Heart right ventricle (tissue), 2 donors: Measurements from ENCODE around the gene DYRK1B.

DNA sequence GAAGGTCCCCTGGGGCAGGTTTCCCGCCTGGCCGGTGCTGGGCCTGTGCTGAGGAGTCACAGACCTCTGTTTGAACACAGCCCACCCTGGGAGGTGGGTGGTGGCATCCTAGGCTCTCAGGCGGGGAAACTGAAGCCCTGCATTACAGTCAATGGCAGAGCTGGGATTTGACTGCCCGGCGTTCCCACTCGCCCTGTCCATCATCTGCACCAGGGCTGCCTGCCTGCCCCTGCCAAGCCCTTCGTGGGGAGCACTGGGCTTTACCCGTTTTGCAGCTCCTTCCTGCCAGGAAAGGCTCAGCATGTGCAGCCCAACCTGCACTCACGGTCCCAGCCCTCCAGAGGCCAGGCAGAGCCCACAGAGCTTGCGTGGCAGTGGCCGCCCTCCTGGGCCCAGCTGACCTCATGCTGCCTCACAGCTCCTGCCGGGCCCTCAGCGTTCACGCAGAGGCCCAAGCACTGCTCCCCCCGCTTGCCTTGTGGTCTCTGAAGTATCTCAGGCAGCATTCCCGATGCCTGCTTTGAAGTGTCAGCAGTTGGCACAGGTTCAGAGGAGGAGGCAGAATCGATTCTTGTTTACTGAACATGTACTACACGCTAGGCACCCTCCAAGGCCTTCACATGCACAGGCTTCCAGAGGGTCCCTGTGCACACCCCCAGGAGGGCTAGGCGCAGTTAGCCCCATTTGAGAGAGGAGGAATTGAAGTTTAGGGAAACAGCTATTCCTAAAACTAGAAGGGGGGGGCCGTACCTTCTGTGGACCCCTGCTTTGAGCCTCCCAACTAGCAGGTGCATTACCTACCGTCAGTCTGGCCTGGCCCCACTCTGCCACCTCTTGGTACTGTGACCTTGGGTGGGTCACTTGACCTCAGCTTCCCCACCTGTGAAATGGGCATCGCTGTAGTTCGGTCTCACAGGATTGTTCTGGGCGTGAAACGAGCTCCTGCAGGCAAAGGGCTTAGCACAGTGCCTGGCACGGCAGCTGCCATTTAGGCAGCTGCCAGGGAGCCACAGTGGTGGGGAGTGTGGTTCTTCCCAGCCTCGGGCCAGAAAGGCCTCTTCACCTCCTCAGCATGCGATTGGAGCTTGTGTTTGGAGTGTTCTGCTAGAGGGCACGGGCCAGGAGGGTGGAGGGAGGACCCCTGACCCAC is 32.4 kb downstream of the CAPN12 start:
- PRO-cap, 2 experiments: no peak in any of the 2 experiments

DNA sequence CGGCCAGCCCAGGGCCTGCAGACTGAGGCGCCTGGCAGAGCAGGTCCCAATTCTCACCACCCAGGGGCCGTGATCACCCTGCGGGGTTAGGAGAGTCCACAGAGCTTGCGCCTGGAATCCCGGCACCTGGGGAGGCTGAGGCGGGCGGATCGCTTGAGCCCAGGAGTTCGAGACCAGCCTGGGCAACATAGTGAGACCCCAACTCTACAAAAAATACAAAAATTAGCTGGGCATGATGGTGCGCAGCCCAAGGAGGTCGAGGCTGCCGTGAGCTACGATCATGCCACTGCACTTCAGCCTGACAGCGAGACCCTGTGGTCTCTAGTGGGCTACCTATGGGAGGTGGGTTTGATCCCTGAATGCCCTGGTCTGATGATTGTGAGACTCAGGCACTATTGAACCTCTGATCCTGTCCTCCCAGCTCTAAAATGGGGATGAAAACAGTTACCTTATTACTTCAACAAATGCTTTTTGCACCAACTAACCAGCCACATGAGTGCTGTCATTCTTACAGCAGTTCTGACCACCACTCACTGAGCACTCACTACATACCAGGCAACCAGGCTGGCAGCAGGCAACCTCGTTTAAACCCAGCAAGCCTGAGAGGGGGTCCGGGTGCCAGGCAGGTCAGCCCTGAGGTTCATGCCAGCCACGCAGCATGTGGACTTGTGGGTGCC is 19.5 kb downstream of the CAPN12 start:
- PRO-cap, 2 experiments: no peak in any of the 2 experiments

DNA sequence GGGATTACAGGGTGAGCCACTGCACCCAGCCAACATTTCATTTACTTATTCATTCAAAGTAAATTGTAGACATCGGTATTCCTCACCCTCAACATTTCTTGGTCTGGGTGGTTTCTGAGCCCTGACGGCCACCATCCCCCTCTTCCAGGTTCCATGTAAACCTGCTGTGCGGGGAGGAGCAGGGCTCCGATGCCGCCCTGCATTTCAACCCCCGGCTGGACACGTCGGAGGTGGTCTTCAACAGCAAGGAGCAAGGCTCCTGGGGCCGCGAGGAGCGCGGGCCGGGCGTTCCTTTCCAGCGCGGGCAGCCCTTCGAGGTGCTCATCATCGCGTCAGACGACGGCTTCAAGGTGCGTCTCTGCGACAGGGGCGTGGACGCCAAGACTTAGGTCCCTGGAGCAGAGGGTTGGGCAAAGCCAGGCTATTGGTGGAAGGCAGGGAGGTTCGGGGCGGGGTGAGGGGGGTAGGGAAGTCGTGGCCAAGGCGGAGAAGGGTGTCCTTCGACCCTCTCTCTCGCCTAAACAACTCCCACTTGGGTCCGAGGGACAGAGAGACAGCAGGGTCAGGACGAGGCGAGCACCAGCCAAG is 1.6 kb downstream of the LGALS7B start:
- PRO-cap, 2 experiments: no peak in any of the 2 experiments

GRCh38 chr19:38859635-38860351 is 10.0 kb upstream of the HNRNPL start:
- PRO-cap, 2 experiments: no peak in any of the 2 experiments

GRCh38 chr19:38924300-38924956 is 6.1 kb downstream of the SARS2 start:
- PRO-cap, 2 experiments: no peak in any of the 2 experiments

DNA sequence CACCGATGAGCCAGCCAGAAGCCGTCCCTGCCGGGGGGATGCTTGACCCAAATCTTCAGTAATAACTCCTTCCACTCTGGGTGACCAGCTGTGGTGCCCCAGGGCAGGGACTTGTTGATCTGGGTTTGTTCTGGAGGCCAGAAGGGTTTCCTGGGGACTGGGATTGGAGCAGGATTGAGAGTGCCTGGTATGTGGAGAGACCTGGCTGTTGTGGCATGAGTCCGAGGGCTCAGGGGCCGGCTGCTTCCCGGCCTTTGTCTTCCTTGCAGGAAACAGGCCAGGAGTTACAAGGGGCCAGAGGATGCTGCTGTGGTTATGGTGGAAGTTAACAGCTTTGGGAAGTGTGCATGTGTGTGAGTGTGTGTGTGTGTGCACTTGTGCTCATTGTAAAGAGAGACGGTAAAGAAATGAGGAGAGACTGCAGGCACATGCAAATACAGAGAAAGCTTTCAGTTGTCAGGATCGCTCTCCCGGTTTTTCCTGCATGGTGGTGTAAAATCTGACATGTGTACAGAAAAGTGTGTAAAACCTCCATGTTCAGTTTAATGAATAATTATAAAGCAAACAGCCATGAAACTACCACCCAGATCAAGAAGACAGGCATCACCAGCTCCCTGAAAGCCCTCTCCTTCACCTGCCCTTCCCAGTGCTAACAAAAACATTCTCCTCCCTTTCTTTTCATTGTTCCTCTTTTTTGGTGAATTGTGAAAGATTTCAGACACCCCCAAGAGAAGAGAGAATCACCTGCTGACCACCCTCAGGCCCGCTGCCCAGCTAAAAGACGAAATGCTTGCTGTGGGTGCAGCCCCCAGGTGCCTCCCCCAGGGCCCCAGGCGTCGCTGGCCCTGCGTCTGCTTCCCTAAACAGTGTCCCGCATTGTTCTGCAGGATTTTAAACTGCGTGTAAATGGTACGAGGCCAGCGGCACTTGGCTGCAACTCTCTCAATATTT is 19.1 kb downstream of the PAK4 start:
- PRO-cap, 2 experiments: no peak in any of the 2 experiments

DNA sequence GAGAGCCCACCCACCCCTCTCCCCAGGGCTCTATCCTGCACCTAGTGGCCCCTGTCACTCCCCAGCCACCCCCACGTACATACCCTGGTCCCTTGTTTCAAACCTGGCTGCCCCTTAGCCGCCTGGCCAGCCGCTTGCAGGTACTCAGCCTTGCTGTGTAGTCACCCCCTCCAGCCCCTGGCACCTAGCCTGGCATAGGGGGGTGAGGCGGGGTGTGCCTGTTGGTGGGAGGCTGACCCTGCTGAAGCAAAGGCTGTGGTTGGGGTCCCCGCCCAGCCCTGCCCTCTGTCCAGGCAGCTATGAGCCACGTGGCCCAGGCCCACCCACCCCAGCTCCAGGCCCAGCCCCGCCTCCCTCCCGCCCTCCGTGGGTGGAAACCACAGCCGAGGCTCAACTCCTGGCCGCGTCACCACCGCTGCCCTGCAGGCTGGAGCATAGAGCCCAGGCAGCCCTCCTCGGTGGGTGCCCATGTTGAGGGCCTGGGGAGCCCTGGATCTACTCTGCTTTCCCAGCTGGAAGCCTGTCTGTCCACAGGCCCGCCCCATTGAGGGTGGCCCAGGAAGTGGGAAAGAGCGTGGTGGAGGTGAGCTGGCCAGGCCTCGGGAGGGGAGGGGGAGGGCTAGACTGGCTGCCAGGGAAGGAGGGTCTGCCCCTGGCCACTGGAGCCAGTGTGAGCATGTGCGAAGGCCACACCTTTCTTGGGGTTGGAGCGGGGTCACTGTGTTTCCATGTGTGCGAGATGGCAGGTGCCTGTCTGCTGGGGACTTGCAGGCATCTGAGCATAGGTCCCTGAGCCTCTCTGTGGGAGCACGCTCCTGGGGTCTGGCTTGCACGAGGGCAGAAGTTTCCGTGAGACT is 30.9 kb downstream of the PAK4 start:
- PRO-cap, 2 experiments: no peak in any of the 2 experiments

DNA sequence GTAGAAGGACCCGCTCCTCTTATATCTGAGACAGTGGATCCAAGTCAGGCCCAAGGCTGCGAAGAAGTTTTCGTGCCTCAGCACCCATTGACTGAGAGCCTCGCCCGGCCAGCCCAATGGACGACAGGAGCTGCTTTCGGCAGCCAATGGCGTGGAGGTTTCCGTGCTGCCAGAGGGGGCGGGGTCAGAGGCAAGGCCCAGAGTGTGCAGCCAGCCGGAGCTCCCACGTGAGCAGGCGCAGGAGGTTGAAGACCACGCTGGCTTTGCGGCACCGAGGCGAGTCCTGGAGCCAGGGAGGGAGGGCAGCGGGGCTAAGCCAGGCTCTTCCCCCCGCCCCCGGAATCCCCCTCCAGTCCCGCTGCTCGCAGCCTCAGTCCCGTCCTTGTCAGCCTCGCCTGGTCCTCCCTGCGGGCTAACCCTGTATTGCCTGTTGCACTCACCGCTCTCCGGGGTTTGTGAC is 2.2 kb upstream of the IFNL3 start:
- PRO-cap, 2 experiments: no peak in any of the 2 experiments

- PRO-cap, 2 experiments: peak in 2 of 2 experiments; most common plus-strand start chr19:39341453 (in 1); most common minus-strand start chr19:39341954 (in 2)
These were observed 853 bp upstream of the SAMD4B start for GRCh38 chr19:39340937-39342198.

GRCh38 chr19:39353486-39354132 is 11.4 kb downstream of the SAMD4B start:
- PRO-cap, 2 experiments: no peak in any of the 2 experiments

GRCh38 chr19:39383988-39384975 is 6.6 kb downstream of the PAF1 start:
- PRO-cap, 2 experiments: no peak in any of the 2 experiments

- PRO-cap, 2 experiments: no peak in any of the 2 experiments
These were observed 2.5 kb downstream of the MED29 start for GRCh38 chr19:39393609-39394127.

DNA sequence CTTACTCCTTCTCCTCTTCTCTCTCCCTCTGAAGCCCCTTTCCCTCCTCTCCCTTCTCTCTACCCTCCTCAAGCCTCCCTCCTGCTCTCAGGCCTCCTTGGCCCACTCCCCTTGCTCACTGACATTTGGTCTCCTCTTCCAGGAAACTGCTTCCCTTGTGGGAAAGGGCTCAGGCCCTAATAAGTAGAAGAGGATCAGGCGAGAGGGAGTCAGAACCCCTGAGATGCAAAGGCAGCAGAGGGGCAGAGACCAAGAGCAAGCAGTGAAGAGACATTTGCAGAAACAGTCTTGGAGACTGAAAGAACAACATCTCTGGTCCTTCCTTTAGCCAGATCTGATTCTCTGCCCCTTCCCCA is 1.9 kb upstream of the PLEKHG2 start:
- PRO-cap, 2 experiments: no peak in any of the 2 experiments

DNA sequence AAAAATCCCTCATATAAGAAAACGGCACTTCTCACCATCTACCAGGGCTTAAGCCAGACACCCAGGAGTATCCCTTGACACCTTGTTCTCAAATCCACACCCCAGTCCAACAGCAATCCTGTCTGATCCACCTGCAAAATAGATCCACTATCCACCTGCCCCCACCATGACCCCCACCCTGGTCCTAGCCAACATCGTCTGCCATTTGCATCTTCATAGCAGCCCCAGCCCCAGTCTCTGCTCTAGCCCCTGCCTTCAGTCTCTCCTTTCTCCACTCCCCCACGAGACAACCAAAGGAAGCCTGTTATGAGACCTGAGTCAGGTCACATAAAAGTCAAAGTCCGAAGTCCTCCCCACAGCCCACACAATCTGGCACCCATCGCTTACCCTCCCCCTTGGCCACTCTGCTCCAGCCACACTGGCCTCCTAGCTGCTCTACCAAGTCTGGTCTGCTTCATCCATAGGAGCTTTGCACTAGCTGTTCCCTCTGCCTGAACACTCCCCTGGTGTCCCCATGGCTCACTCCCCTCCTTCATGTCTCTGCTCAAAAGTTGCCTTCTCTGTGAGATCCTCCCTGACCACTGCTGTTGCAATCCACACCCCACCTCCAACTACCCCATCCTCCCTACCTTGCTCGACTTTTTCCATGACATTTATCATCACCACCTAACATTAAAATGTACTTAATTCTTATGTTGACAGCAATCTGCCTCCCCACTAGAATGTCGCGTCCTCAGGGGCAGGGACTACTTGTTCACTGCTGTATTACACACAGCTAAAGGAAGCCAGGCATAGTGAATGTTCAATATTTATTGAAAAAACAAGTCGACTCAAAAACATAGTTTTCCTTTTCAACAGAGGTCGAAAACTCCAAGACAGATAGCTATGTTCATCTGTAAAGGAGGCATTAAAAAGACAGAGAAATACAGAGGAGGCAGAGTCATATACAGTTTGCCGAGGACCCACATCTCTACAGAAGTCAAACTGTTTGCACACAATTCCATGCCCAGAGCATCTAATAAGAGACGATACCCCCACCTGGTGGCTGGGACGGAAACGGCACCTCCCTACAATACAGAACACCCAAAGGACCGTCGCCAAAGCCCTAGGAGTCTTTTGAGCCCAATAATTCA is 1.2 kb upstream of the PLEKHG2 start:
- PRO-cap, 2 experiments: peak in 1 of 2 experiments; most common minus-strand start position 990 of the sequence (in 1)

DNA sequence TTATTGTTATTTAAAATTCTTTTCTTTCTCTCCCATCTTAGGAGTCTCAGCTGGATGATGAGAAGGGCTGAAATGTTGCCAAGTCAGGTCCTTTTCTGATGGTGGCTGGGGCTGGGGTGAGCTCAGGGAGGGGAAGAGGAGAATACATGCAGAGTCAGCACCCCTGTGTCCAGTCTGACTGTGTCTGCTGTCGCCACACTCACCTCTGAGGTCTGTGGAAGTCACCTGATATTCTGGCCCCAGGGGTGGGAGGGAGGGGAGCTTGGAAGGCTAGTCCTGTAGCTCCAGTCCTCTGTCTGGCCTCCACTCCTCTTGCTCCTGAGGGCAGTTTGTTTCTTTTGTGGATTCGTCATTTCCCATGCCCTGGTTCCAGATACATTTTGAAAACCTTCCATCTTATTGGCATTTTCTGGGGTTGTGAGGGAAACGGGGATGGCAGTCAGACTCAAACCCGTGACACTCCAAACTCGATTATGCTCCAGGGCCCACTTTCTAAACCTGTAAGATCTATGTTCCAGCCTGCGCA is 5.2 kb downstream of the SELENOV start:
- PRO-cap, 2 experiments: no peak in any of the 2 experiments

GRCh38 chr19:39833713-39834826 is at the start of gene DYRK1B:
Gene DYRK1B (minus strand): TSS chr19:39834162.
- PRO-cap, 2 experiments: peak in 2 of 2 experiments; most common plus-strand start chr19:39833743 (in 2); most common minus-strand start chr19:39834136 (in 1)

DNA sequence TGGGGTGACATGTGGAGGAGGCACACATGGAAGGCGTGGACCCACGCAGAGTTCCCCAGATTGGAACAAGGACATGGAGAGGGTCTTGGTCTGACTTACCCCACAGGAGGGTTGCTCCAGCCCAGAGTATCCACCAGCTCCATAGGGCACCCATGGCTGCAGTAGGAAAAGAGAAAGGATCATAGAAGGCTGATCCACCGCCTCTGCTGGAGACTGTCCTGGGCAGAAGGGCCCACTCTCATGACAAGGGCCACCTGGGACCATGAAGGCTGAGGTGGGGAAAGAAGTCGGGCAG is 36.6 kb upstream of the PSMC4 start:
- PRO-cap, 2 experiments: no peak in any of the 2 experiments

DNA sequence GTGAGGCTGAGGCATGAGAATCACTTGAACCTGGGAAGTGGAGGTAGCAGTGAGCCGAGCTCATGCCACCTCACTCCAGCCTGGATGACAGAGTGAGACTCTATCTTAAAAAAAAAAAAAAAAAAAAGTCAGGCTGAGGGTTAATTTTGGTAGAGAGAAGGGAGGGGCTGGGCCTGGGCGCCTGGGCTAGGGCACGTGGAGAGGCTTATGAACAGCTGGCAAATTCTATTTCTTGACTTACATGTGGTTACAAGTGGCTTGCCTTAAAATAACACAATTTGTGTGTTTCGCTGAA is 47.6 kb upstream of the MAP3K10 start:
- PRO-cap, 2 experiments: no peak in any of the 2 experiments

- PRO-cap, 2 experiments: no peak in any of the 2 experiments
These were observed 5.0 kb upstream of the CCNP start for GRCh38 chr19:40231424-40231923.

DNA sequence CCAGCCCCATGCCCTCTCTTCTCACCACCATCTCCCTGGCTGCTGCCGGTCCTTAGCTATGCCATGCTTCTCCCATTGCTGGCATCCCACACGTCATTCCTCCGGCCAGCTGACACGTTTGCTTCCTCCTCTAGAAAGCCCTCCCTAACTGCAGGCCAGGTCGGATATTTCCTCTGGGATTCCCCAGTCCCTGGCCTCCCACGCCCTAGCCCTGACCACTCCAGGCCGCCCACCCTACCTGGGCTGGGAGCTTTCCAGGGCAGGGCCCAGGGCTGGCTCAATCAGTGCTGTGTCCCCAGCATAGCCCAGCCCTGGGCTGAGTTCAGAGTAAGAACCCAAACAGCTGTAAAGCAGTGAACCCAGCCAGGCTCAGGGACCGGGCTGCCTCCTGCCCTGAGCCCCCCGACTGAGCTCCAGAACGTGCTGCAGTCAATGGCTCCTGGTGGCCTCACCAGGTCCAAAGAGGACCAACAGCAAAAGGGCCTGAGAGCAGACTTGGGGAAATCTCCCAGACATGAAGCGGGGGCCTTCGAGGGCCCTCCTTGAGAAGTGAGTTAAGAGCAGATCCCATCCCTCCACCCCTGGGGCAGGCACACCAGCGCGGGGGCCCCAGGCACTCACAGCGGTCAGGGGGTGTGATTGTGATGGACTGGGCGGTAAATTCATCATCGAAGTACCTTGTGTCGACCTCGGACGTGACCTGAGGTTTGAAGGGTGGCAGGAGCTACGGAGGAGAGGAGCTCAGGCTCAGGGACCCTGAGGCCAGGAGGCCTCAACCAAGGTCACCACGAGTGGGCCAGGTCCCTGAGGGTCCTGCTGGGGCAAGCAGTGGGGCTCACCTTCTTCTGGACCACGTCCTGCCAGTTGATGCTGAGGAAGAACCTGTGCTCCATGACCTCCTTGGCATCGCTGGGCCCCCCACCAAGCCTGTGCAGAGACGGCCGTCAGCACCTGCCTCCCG is 8.2 kb upstream of the CCNP start:
- PRO-cap, 2 experiments: no peak in any of the 2 experiments